SK-MEL-5 (cell line): ENCODE results near the gene TRIM37.

DNA sequence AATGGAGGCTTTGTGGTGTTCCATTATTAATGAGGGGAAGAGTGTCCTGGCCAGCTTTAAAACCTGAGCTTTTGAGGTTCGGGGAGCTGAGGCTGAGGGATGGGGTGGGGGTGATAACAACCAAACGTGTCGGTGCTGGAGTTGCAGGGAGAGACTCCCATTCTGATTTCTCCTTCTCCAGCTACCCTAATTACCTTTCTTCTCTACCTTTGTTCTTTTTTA lies 5.6 kb downstream of the DYNLL2 start:
RAMPAGE:
- cytosol, long total RNA, result no peak
- long total RNA, result no peak
- nucleus, long total RNA, result no peak

GRCh38 chr17:58330061-58330543 lies 1.5 kb upstream of the TSPOAP1 start:
RAMPAGE:
- cytosol, long total RNA, result no peak
- long total RNA, result no peak
- nucleus, long total RNA, result no peak

RAMPAGE:
- cytosol, long total RNA, result no peak
- long total RNA, result no peak
- nucleus, long total RNA, result no peak
These were observed 7.7 kb upstream of the TSPOAP1 start for GRCh38 chr17:58336322-58336694.

GRCh38 chr17:58347399-58347945 lies 4.5 kb downstream of the SUPT4H1 start:
RAMPAGE:
- cytosol, long total RNA, result no peak
- long total RNA, result no peak
- nucleus, long total RNA, result no peak

RAMPAGE:
- cytosol, long total RNA, result start-site peak on the minus strand at chr17:59106716-59106889, 1,169 and 936 reads in 2 replicates
- long total RNA, result start-site peak on the minus strand at chr17:59106709-59106893, 882 and 812 reads in 2 replicates; start-site peak on the plus strand at chr17:59106901-59107116, 16 and 15 reads in 2 replicates
- nucleus, long total RNA, result start-site peak on the minus strand at chr17:59106720-59106788, 1,549 and 196 reads in 2 replicates; start-site peak on the plus strand at chr17:59107088-59107126, 16 and 6 reads in 2 replicates
These were observed at the start of gene TRIM37 for GRCh38 chr17:59106570-59107735. Gene TRIM37, minus strand, starts transcription at chr17:59106880.

GRCh38 chr17:59290161-59290865 lies 41.1 kb upstream of the YPEL2 start:
RAMPAGE:
- cytosol, long total RNA, result no peak
- long total RNA, result no peak
- nucleus, long total RNA, result no peak

DNA sequence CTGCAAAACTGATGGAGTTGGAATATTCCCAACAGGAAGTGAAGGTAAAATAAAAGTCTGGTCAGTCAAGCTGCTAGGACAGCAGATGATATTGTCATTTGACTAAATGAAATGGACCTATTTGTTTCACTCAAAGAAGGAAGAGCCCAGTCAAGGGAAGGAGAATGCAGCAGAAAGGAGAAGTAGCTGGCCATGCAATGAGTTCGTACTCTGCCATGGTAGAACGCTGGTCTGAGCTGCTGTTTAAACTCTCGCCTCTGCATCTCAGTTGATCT lies 15.6 kb upstream of the YPEL2 start:
RAMPAGE:
- cytosol, long total RNA, result no peak
- long total RNA, result no peak
- nucleus, long total RNA, result no peak

DNA sequence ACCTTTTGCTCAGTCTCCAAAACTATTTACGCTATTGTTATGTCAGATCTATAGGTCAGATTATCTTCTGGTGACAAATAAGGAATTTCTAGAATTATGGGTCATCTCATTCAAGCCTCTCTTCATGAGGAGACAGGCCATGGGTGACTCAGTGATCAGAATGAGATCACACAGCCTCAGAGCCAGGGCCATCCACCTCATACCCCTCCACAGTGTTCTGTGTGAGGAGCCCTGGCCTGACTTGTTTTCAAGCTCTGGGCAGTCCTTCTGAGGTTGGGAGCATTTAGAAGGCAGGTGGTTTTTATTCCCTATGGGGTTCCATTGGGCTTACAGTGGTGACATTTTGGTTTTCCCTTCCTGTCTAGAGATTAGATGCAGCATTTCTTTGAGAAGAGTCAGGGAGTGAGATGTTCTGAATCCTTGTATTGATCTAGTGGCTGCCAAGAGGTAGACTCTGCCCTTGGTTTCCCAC lies 26.5 kb downstream of the YPEL2 start:
RAMPAGE:
- cytosol, long total RNA, result no peak
- long total RNA, result no peak
- nucleus, long total RNA, result no peak

DNA sequence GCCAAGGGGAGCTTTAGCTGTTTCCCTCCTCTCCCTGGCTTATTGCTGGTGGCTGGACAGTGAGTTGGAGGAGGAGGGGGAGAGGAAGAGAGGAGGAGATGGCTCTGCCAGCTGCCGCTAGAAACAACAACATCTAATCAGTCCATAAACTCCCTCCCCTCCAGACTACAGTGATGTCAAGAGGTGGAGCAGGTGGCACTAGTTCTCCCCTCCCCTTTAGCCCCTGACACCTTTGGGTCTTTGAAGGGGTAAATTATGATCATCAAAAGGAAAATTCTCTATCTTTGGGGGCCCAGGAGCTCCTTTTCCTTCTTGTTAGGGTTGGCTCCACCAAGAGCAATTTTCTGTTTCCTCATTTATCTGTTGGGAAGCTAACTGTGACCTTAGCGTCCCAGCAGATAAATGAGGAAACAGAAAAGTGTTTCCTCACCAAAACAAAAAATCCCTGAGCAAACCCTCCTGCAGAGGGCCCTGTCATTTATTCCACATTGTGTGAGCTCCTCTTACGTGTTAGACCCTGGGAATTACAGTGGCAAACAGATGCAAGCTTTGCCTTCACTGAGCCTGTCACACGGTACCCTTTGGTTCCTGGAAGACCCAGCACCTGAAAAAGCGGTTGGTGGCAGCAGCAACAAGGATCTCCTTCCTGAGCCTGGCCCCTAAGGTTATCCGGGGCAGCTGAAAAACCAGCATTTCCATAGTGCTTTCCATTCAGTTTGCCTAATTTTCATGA lies 34.5 kb downstream of the YPEL2 start:
RAMPAGE:
- cytosol, long total RNA, result no peak
- long total RNA, result no peak
- nucleus, long total RNA, result no peak

GRCh38 chr17:59370839-59372077 lies 39.8 kb downstream of the YPEL2 start:
RAMPAGE:
- cytosol, long total RNA, result no peak
- long total RNA, result no peak
- nucleus, long total RNA, result no peak

GRCh38 chr17:59374262-59375287 lies 43.1 kb downstream of the YPEL2 start:
RAMPAGE:
- cytosol, long total RNA, result no peak
- long total RNA, result no peak
- nucleus, long total RNA, result no peak

DNA sequence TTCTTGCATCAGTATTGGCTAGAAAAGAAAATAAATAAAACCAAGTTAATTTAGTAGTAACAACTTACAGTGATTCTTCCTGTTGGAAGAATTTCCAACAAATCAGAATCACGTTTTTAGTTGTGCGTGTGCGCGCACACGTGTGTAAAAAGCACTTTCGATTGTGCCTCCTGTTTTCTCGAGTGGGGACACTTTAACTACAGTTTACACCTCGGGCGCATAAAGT lies 69.1 kb downstream of the YPEL2 start:
RAMPAGE:
- cytosol, long total RNA, result no peak
- long total RNA, result no peak
- nucleus, long total RNA, result no peak

RAMPAGE:
- cytosol, long total RNA, result no peak
- long total RNA, result no peak
- nucleus, long total RNA, result no peak
These were observed 91.7 kb downstream of the YPEL2 start for GRCh38 chr17:59422919-59423821.

DNA sequence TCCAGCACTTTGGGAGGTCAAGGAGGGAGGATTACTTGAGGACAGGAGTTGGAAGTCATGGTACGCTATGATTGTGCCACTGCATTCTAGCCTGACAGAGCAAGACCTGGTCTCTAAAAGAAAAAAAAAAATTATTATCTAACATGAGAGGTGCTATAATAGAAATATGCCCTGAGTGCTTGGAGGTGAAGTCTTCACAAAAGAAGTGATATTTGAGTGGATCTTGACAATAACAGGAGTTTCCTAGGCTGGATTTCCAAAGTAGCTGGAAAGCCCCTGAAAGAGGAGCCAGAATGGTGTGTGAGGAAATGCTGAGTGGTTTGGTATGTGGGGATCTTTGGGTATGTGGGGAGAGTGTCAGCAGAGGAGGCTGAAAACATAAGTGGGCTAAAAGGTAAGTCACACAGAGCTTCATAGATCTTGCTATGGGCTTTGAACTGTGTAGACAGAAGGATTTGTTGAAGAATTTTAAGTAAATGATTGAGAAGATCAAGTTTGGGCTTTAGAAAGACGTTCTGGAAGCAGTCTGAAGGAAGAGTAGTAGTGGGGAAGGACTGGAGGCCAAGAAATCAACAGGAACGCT lies 100.1 kb downstream of the YPEL2 start:
RAMPAGE:
- cytosol, long total RNA, result no peak
- long total RNA, result no peak
- nucleus, long total RNA, result no peak

RAMPAGE:
- cytosol, long total RNA, result no peak
- long total RNA, result no peak
- nucleus, long total RNA, result no peak
These were observed 43.9 kb upstream of the DHX40 start for GRCh38 chr17:59521368-59522019.

GRCh38 chr17:59527348-59527859 lies 38.0 kb upstream of the DHX40 start:
RAMPAGE:
- cytosol, long total RNA, result no peak
- long total RNA, result no peak
- nucleus, long total RNA, result no peak

RAMPAGE:
- cytosol, long total RNA, result no peak
- long total RNA, result no peak
- nucleus, long total RNA, result no peak
These were observed 3.3 kb upstream of the CLTC start for GRCh38 chr17:59616369-59616819.

RAMPAGE:
- cytosol, long total RNA, result no peak
- long total RNA, result no peak
- nucleus, long total RNA, result no peak
These were observed 446 bp downstream of the CLTC start for GRCh38 chr17:59620192-59620489.

GRCh38 chr17:59641959-59642465 lies 22.3 kb downstream of the CLTC start:
RAMPAGE:
- cytosol, long total RNA, result no peak
- long total RNA, result no peak
- nucleus, long total RNA, result no peak

GRCh38 chr17:59698758-59699469 lies 8.3 kb downstream of the PTRH2 start:
RAMPAGE:
- cytosol, long total RNA, result no peak
- long total RNA, result no peak
- nucleus, long total RNA, result no peak